LNCaP clone FGC (cell line): Measurements from ENCODE around the gene SHOC2.

GRCh38 chr10:110409954-110410213, 87.8 kb upstream of the DUSP5 start:
- RRBS, 2 experiments = no CpG with 5 or more reads among the region's 2 CpGs

DNA sequence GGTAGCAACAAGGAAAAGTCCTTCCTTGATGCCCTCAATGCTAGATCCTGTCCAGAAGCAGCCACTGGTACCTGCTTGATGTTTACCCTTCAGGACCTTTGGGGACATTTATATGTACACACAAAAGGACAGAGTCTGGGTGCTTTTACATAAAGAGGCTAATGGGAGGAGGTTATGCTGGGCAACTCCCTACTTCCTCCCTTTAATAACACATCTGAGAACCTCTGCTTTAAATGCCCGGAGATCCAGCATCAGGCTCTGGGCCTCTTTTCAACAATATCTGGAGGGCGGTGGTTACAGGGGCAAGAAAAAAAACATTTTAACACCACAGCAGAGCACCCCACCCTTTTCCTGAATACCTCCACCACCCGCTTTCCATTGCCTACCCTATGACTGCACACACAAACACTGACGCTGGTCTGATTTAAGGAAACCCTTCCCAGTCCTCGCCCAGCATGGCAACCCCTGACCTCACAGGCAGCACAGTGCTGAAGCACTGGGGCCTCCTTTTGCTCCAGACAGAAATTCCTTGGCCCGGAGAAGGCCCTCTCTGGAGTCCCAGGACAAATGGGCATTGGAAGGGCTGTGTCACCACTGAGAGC, 39.3 kb upstream of the DUSP5 start:
- RRBS, 2 experiments = no CpG with 5 or more reads among the region's 6 CpGs

GRCh38 chr10:110496632-110497120, 1.0 kb upstream of the DUSP5 start:
- RRBS, 2 experiments = no CpG with 5 or more reads among the region's 6 CpGs

DNA sequence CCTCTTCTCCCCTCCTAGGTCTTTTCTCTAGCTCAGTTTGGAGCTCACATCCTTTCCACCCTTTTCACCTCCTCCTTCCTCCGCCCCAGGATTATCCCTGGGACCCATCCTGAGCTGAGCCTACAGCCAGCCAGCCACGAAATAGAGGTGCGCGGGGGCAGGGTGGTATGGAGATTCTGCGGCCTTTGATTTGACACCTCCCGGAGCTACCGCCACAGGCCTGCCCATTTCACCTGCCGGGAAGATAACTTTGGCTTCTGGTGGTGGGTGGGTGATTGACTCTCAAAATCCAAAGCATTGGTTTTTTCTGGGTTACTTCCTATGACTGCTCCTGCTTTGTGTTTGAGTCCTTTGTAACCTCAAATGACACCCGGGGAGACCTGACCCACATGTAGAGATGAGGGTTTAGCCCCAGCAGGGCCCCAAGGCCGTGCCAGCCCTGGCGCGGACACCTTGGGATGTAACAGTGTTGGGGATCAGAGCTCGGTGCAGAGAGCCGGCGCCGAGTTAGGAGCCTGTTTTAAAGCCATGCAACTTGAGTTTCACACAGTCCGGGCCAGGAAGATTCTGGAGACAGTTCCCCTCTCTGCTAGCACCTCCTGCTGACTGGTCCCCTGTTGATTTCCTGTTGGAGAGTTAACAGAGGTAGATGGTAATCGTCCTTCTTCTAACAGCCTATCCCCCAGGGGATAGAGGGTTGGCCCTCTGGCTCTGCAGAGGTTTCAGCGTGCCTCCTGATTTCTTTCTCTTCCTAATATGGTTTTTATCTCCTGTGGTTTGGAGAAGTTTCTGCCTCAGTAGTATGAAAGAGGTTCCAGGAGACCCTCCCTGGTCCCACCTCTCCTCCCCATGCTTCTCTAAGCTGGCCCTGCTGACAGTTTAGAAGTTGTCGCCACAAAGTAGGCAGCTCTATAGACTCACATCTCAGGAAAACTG, 1.6 kb downstream of the DUSP5 start:
- RRBS, 2 experiments = 83% methylated on average over 1 of the region's 20 CpGs; no CpG with 5 or more reads in 1 of the 2 experiments

GRCh38 chr10:110646372-110646911, 2.3 kb downstream of the RBM20 start:
- RRBS, 2 experiments = no CpG with 5 or more reads among the region's 10 CpGs

- RRBS, 2 experiments = no CpG with 5 or more reads among the region's 6 CpGs
Measured at GRCh38 chr10:110684529-110685027, 40.4 kb downstream of the RBM20 start.

- RRBS, 2 experiments = no CpG with 5 or more reads among the region's 14 CpGs
Measured at GRCh38 chr10:110758181-110759412, 113.1 kb upstream of the PDCD4 start.

- RRBS, 2 experiments = no CpG with 5 or more reads among the region's 3 CpGs
Measured at GRCh38 chr10:110808561-110808982, 63.2 kb upstream of the PDCD4 start.

DNA sequence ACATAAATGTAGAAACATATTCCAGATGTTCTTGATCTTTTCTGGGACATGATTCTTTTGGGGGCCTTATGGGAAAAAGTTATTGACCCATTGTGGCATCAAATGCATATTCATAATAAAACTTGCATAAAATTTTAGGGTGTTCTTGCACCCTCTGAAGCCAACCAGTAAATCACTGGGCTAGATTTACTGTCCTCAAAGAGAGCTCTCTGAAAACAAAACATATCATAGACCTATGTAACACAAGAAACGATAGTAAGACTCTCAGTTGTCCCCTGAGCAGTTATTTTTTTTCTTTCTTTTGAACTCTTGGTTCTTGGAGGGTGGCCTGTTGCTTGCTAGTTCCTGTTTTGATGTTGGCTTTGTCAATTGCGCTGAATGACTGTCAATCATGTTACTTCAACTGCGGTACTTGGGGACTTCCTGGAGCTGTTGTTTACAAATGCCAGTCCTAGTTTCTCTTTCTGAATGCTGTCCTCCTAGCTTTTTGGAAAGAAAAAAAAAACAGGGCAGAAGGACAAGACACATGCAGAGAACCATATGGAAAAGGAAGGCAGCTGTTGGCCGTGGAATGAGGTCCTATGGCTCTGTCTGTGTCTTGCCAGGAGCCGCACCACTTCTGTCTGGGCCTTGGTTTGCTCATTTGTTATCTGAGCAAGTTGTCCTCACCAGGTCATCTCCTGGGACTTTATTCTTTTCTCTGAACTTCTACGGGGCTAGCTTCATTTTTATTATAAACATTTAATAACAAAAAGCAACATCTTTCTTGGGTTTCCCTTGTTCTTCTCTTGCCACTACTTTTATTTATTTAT, 7.1 kb upstream of the PDCD4 start:
- RRBS, 2 experiments = no CpG with 5 or more reads among the region's 6 CpGs

DNA sequence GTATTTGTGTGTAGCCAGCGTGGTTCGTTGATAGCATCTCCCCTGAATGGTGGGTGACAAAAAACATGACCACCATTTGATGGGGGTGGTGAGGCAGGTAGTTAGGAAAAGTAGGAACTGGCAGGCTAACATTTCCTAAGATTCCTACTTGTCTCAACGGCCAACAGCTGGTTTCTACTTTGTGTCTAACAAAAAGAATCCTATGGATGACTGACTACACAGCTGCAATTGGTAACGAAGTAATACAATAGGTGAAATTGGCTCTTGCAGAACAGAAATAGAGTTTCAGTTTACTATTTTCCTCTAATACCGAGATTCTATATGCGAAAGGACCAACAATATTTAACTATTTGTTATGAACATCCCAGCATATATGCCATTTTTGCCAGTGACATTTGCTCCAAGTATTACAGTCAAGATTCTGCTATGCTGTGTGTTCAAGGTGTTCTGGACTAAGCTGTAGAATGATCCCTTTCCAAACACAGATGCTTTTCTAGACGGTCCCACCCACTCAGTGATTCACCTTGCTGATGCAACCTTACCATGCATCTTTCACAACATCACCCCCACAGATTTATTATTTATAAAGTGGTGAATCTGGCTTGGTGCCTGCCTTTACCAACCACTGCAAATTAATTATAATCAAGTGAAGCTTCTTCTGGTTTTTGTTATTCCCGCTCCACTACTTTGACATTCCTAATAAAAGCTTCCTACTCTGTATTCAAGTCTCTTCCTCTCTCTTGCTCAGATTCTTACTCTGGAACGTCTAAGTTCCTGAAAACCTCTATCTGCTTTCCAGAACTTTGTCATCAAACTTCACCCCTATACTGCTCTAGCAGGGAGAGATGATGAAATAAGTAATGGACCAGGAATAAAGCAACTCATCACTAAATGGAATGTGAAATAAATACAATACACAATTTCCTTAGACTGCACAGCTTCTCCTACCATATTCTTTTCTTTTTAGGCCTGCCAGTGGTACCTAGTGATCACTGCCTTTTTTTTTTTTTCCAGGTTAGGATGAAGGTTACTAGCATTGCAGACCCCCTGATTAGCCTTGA, 16.7 kb downstream of the BBIP1 start:
- RRBS, 2 experiments = no CpG with 5 or more reads among the region's 9 CpGs

- RRBS, 2 experiments = no CpG with 5 or more reads among the region's 10 CpGs
Measured at GRCh38 chr10:110910035-110911173, 8.6 kb downstream of the BBIP1 start.

GRCh38 chr10:110919408-110920445, at the start of gene SHOC2:
Gene SHOC2, plus strand, starts transcription at chr10:110919604.
- RRBS, 2 experiments = under 1 to 1% methylated on average over 18 to 22 of the region's 103 CpGs

GRCh38 chr10:110964161-110964936, 44.9 kb downstream of the SHOC2 start:
- RRBS, 2 experiments = no CpG with 5 or more reads among the region's 6 CpGs

DNA sequence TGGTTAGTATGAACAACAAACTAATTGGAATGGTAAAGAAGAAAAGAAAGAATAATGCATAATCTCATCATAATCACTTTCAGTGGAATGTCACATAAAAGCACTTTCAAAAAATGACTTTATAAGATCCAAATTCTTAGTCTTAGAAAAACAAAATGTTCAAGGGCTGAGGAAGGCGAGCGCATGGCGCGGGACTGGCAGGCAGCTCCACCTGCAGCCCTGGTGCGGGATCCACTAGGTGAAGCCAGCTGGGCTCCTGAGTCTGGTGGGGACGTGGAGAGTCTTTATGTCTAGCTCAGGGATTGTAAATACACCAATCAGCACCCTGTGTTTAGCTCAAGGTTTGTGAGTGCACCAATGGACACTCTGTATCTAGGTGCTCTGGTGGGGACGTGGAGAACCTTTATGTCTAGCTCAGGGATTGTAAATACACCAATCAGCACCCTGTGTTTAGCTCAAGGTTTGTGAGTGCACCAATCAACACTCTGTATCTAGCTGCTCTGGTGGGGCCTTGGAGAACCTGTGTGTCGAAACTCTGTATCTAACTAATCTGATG, 70.6 kb downstream of the SHOC2 start:
- RRBS, 2 experiments = no CpG with 5 or more reads among the region's 8 CpGs

DNA sequence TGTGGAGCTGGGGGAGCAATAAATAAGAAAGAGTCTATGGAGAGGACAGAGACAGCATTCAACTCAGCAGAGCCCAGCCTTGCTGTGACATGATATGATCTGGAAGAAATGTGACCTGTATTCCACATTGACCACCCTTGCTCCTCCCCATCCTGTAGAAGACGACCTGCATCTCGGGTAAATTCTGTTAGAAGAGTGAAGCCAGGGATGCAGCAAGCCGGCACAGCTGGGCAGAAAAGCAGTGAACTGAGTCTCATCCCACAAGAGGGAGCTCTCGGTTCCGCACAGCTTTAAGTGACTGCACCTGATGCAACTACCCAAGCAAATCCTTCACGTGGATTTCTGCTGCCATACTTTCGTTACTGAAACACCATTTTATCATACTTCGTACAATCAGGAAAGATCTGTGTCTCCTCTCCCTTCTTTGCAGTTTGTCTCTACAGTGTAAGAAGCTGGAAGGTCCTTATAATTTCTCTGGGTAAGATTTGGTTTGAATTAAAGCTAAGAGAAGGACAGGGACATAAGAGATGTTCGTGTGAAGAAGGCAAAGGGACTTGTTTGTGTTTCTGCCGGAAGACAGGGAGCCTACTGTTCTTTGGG, 427.1 kb downstream of the GPAM start:
- RRBS, 2 experiments = no CpG with 5 or more reads among the region's 10 CpGs

- RRBS, 2 experiments = no CpG with 5 or more reads among the region's 2 CpGs
Measured at GRCh38 chr10:112156905-112157635, 26.5 kb downstream of the GPAM start.

DNA sequence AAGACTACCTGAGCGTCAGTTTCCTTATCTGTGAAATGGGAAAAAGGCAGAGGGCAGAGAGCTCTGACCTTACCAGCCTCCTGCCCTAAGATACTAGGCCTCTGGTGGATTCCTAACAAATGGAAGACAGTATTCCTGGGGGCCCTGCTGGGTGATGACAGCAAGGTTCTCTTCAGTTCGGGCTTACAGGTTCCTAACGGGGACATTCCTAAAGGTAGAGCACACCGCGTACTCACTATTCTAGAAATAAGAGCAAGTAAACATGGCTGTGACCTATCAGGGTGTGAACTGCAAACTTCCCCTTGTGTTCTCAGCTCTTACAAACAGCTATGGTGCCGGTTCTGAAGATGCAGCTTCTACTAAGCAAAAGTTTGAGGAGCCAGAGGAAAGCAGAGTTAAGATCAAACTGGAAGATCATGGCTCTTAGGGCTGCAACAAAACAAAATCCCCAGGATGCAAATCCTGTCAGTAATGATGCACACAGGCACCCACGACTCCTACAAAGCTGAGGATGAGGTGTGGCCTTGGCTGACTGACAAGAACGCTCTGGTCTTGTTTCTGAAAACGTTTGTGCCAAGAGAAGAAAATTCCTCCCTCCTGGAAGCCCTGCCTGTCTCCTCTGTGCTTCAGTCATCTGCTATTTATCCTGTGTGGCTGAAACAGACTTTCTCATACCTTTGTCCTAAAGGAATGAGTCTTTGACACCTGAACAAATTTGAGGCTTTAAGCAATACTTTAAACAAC, 13.2 kb upstream of the ACSL5 start:
- RRBS, 2 experiments = no CpG with 5 or more reads among the region's 9 CpGs

DNA sequence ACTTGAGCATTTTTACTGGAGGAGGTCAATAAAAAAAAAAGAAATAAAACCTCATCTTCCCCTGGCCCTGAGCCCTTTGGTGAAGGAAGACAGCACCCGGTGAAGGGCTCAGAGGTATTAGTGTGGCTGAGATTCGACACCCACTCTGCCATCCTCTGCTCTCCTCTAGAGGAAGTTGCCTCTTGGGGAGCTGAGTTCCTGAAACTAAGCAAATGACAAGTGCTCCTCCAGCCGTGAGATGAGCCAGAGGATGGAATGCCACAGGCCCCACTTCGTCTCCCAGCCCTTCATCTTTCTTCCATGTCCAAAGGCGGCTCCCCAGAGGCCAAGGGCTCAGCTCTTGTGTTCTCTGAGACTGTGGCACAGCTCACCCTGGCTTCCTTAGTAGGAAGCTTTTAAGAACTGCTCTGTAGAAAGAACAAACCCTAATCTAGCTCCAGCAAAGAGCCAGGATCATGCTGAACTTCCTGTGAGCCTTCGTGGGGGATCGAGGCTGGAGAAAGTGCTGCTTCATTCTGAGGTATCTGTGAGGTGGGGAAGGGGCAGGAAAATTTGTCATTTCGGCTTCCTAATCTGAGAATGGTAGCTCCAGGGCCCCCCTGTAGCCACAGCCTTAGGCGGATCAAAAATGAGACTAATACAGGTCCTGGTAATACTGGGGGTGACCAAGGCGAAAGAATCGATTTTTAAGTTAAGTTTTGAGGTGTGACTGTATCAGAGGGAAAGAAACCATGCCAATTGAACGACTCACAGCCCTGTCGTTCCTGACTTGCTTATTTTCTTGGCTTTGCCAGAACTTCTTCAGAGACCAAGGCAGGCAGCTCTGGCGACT, 1.3 kb downstream of the ACSL5 start:
- RRBS, 2 experiments = no CpG with 5 or more reads among the region's 14 CpGs